ENCODE measurements around the genes CDH24, CEBPE, PABPN1 and MYH6.

GRCh38 chr14:22547195-22547936, 41.7 kb downstream of the DAD1 start:
- RRBS = no CpG with 5 or more reads among the region's 11 CpGs

DNA sequence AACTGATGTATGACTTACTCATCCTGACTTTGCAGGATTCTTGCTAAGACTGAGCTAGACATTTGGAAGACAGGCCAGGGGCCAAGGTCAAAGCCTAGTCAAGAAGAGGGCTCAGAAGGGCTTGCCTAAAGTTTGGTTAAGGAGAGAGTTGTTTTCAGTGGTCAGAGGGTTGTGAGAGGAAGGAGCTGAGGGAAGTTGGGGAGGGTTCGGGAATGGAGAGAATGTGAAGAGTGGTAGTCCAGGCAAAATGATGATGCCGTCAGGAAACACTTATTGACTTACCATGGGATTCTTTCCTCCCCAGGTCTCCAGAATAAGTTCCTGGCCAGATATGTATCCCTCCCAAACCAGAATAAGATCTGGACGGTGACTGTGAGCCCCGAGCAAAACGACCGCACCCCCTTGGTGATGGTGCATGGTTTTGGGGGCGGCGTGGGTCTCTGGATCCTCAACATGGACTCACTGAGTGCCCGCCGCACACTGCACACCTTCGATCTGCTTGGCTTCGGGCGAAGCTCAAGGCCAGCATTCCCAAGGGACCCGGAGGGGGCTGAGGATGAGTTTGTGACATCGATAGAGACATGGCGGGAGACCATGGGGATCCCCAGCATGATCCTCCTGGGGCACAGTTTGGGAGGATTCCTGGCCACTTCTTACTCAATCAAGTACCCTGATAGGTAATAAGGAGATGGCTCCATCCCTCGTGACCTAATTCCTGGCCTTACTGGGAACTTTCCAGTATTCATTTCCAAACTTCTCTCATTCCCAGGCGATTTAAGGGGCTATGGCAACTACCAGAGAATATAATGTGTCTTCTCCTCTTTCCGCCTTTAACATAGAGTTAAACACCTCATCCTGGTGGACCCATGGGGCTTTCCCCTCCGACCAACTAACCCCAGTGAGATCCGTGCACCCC, 5.2 kb downstream of the ABHD4 start:
- RRBS = no CpG with 5 or more reads among the region's 21 CpGs

DNA sequence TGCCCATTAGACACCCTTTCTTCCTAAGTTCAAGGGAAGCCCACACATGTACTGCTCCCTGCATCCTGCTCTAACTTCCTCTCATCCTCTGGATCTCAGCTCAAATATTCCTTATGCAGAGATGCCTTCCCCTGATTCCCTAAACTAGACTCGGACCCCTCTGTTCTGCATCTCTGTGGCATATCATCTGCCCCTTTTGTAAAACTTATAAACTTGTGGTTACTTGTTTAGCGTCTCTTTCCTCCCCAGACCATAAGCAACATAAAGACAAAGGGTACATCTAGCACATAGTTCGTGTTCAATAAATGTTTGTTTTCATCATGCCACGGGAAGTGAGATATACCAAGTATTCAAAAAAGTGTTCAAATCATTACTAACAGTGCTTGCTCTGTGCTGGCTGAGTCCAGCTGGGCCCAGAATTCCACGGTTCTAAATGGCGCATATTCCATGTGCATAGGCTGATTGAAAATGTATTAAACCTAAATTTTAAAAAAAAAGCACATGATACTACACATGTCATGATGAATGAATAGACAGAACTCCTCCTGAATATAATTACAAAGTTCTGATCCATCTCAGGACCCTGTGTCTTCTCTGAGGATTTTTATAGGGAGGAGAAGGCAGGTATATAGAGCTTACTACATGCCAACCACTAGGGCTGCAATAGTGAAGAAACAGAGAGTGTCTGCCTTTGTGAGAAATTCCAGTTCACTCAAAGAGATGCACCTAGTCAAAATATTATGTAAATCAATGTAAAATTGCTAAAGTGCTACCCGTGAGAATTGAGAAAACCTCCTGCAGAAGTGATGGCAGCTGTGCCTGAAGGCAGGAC, 14.8 kb downstream of the ABHD4 start:
- RRBS = no CpG with 5 or more reads among the region's 7 CpGs

DNA sequence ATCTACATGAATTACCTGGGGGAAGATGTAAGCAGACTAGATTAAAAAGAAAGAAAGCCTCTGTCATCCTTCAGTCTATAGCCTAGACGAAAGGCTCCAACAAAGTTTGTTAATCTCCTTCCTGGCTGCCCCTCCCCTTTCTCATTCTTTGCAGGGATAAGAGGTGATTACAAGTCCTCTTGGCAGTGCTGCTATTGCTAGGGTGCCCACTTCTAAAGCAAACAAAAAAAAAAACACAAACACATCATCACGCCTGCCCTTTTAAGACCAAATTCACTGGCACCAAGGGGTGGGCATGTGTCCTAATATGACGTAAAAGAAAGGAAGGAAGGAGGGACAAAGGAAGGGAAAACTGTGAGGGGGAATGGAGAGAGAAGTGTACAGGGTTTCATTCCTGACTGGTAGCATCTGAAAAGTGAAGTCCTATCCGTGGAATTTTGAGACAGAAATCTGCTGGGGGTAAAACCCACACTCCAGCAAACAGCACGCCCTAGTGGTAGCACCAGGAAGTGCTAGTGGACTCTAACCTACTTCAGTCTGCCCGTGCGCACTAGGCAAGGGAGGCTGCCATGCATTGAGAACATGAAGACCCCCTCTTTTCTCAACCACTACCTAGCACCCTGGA, 2.7 kb upstream of the SLC7A7 start:
- RRBS = no CpG with 5 or more reads among the region's 7 CpGs

- RRBS = 59% methylated on average over 34 of the region's 74 CpGs
Measured at GRCh38 chr14:22981423-22982158, 760 bp downstream of the AJUBA start.

DNA sequence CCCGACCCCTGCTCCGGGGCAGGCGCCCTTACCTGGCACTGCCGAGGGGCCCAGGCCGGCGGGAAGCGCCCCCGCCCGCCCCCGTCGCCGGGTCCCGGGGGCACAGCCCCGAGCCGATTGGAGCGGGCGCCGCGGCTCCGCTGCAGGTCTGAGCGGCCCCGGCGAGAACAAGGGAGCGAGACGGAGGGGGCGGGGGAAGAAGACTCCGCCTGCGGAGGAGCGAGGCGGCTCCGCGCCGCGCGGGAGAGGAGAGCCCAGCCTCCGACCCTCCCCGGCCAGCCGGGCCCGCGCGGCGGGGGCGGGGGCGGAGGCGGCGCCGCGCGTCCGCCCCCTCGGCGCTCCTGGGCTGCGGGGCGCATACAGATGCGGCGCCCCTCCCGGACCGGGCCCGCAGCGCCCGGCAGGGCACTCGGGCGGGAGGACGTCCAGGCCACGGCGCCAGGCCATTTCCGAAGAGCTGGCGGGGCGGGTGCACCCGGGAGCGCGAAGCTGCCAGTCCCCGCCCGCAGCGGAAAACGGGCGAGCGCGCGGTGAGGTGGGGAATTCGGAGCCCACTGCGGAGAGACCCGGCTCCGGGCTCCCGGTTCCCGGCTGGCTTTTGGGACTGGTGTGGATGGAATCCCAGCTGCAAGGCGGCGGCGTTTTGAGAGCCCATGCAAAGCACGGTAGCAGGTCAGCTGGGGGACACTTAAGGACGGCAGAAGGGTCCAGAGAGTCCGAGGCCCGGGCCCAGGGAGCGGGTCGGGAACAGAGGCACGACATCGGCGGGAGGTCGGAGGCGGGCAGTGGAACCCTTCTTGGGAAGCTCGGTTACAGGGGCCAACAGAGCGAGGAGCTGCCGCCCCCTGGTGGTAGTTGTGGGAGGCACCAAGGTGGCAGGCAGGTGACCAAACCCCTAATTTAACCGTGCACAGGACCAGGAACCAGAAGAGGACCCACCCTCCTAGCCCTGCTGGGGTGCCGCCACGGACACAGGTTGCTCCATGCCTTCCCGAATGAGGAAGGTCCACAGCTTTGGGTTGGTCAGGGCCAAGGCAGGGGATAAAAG, at the start of gene CDH24:
Gene CDH24 (minus strand): TSS at position 150 of the 1,048 bp plus-strand sequence.
- RRBS = 2% methylated on average over 31 of the region's 107 CpGs

DNA sequence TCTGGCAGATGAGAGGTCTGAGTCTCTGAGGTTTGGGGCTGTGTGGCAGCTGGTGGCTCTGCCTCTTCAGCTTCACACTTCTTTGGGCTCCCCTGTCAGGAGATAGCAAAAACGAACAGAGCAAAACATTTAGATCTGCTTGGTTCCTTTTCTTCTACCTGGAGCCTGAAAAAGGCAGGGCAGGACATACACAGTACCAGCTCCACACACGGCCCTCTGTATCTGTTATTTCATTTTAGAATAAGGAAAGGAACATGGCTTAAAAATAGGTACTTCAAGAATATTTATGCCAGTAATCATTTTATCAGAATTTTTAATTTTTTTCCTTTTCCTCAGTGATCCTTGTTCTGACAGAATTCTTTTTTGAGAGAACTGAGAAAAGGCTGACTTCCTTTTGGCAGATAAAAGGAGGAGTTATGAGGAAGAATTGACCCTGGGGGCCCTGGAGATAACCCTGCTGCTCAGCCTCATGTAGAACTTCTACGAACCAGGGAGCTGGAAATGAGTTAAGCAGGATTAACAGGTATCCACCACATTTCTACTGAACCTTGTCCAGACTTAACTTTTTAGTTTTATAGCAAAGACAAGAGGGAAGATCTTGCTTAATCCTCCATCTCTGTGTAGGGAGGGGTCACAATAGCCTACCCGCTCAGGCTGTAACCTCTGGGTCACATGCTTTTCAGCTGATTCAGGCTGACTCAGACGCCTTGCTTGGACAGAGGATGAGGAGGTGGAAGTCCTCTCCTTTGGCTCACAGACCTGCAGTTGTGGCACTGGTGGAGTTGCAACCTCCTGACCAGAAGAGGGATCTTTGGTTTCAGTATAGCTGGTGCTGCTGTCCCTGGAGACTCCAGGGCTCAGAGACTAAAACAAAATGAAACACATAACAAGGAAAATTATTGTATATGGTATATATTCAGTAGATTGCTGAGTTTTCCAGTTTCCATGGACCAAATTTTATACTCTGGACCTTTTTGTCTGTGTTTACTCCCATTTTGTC, 16.5 kb downstream of the ACIN1 start:
- RRBS = no CpG with 5 or more reads among the region's 5 CpGs

DNA sequence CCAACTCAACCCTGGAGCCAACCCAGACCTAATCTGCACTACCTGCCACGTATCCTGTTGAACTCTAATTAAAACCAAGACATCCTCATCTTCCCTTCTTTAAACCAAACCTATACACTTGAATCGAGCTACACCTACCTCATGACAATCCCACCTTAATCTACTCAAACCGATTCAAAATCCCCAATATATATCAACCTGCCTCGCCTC, 860 bp downstream of the ACIN1 start:
- RRBS = no CpG with 5 or more reads among the region's 4 CpGs

DNA sequence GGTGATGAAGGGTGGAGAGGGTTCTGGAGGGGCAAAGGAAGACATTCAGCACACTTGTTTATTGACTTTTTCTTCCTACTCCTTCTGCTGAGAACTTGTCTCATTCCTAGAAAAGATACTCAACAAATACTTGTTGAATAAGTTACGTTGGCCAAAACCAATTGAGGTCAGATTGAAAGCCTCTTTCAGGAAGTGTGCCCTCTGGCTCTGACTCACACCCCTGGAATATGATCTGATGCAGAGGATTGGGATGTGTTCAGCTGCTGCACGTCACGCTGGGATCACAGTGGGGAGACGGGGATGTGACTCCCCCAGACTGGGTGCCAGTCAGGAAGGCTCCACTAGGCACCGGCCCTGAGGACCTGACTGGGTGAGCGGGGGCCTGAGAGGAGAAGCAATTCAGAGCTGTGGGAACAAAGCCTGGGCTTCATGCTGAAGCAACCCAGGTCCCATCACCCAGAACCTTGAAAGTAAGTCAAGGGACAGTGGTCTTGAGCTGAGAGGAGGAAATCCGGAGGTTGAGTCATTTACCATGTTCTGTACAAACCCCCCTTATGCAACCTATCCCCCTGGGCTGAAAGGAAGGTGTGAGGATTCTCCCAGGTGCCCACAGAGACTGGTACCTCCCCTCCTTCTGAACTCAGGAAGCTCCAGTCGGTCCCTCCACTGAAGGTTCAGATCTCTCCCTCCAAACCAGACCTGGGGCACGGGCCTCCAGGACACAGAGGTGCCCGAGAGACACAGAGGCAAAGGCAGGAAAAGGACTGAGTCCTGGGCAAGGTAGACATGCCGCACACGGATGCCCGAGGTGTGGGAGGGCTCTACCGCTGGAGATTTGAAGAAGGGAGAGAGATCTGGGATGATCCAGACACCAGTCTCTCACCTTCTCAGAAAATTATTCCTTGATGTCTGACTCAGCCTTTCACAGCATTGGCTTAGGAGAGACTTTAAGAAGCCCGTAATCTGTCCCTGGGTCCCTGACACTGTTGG, 3.8 kb downstream of the CEBPE start:
- RRBS = no CpG with 5 or more reads among the region's 15 CpGs

DNA sequence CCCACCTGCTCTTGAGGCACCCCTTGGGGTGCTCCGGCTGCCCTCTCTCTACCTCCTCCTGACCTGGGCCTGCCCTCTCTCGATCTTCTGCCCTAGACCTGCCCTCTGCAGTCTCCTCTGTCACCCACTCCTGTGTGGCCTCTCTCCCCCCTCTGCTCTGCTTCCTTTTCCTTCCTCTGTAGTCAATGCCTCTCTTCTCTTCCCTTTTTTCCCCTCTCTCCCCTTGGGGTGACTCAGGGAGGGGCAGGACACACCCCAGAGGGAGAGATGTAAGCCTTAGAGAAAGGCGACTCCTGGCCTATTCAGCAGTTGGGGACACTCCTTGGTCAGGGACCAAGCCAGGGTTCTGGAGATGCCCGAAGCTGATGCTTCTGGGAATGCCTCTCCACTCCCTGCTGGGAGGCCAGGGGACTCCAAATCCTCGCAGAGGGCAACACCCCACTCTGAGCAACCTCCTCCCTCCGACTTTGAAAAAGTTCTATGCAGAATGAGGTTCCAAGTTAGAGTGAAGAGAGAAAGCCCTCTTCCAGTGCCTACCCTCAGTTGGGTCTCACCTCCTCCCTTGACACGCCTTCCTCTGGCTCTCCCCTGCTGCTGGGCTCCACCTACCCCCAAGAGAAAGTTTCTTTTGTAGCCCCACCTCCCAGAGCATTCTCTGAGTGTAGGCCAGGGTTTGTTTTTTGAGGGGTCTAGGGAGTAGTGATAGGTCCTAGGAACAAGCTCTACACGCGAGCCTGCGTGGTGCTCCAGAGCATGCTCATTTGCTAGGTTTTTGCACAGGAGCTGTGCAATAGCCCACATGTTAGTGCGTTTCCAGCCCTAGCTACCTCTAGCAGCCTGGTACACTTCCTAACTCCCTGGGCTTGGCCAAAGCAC, at the start of gene CEBPE:
Gene CEBPE (minus strand): TSS at position 136 of the 876 bp plus-strand sequence.
- RRBS = 100% methylated on average over 1 of the region's 11 CpGs

- RRBS = no CpG with 5 or more reads among the region's 7 CpGs
Measured at GRCh38 chr14:23119996-23120451, 969 bp upstream of the CEBPE start.

DNA sequence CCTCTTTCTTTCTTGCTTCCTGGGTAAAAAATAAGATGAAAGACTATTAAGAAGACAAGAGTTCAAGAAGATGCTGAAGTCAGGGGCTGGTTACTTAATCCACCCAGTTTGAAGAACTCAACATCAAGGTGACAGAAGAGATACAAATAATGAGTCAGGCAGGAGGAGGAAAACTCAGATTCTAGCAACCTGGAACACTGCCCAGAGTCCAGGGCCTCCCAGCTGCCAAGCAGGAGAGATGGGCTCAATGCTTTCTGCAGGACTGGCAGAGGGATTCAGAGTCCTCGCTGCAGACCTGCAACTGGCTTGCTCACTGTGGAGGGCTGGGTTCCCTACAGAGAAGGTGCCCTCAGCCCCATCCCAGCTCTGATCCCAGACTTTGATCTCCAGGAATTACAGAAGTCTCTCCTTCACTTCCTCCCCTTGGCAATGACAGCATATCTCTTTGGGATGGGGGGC, 28.6 kb upstream of the CEBPE start:
- RRBS = no CpG with 5 or more reads among the region's 1 CpG

- RRBS = no CpG with 5 or more reads among the region's 6 CpGs
Measured at GRCh38 chr14:23181223-23182146, 2.0 kb downstream of the SLC7A8 start.

DNA sequence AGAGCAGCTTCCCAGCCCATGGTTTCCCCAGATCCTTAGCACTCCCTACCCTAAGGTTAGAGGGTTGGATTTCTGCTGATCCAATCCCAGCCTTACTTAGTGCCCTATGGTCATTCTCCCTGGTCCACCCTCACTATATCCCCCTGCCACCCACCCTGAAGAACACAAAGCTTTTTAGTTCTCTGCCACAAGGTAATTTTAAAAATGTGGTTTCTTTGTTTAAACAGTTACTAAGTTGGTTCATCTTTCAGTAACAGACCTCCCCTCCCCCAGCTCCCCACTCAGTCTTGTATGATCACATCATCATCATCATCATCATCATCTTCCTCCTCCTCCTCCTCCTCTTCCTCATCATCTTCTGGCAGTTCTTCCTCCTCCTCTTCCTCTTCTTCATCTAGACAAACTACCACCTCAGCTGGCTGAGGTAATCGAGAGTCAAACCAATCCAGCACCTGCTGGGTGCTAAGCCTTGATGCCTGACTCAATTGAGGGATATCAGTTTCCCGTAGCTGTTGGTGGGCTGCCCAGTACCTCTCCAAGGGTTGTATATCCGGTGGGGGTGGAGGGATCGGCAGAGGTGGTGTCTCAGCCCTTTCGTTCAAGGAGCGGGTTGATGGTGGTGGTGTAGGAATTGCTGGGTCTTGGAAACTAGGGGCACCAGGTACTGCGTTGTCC, 10.5 kb downstream of the HOMEZ start:
- RRBS = no CpG with 5 or more reads among the region's 7 CpGs

GRCh38 chr14:23320122-23321375, 708 bp upstream of the PABPN1 start:
- RRBS = 2% methylated on average over 10 of the region's 48 CpGs

- RRBS = 2% methylated on average over 13 of the region's 61 CpGs
Measured at GRCh38 chr14:23321376-23321910, at the start of gene PABPN1. Gene PABPN1, plus strand, starts transcription at chr14:23321457.

DNA sequence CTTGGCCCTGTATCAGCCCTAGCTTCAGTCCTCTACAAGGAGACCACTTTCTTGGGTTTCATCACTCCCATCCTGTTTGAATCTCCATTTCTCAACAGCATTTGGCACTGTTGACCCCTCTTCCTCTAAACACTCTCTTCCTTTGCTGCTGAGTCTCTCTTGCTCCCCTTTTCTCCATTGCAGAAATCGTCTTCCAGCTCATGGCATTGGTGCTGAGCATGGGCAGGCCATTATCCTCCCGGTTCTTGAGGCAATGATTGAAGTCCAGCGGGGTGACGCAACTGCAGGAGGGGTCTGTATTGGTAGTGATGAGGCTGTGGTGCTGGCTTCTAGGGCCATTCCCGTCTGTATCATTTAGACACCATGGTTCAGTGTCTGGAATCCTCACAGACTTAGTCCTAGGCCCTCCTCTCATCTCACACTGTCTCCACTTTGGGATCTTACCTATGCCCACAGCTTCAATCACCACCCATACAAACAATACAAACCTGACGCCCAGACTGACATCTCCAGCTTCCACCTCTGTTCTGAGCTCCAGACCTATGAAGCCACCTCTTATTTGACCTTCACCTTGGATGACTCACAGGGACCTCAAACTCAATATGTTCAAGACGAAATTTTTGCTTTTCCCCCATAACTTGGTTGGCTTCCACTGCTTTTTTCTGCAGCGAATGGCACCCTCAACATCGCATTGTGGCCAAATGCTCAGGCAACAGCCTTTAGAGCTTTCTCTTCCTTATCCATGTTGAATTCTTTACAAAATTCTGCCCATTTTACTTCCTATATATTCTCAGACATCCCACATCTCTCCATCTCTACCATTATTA, 853 bp upstream of the SLC22A17 start:
- RRBS = no CpG with 5 or more reads among the region's 9 CpGs

- RRBS = no CpG with 5 or more reads among the region's 7 CpGs
Measured at GRCh38 chr14:23399748-23400370, 8.2 kb downstream of the MYH6 start.

DNA sequence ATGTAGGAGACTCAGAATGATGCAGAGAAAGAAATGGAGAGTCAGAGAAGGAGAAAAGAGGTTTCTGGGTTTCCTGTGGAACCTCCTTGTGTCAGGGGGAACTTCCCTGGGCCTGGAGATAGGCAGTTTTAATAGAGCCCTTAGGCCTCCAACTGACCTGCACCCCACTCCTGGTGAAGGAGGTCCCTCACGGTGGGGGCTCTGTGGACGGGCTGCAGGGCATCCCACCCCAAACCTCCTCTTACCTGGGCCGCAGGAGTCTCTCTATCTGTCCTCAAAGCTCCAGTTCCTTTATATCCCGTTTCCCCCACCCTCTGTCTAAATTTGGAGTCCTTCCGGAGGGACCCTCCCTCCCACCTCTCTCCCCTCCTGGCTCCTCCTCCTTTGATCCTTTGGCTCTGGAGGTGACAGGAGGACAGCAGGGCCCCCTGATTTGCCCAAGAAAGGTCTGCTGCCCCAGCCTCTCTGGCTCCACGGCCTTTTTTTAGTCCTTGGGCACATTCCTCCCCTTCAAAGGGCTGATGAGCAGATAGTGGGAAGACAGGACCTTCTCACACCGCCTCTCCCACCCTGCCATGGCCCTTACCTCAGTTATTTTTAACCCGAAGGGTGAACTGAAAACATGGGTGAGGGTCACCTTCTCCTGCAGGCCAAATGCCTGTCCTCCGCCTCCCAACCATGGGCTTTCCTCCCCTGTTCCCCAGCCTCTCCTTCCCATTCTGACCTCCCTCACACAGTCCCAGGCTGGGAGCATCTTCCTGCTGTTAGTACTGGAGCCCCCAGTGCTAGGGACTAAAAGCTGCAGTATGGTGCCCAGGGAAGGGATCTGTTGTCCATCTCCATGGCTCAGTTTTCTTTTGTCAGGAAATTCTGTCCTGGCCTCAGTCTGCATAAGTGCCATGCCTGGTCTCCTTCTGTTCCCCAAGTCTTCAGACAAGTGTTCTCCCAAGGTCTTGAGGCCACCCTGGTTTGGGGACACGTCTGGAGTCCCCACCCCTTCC, at the start of gene MYH6:
Gene MYH6 (minus strand): TSS at position 266 of the 1,001 bp plus-strand sequence.
- RRBS = no CpG with 5 or more reads among the region's 10 CpGs

- RRBS = no CpG with 5 or more reads among the region's 5 CpGs
Measured at GRCh38 chr14:23427373-23427723, 8.1 kb downstream of the MYH7 start.

Measured in Jurkat, Clone E6-1 (cell line).